SK-MEL-5 (cell line): Measurements from ENCODE around the genes PYGB and DEFB118.

DNA sequence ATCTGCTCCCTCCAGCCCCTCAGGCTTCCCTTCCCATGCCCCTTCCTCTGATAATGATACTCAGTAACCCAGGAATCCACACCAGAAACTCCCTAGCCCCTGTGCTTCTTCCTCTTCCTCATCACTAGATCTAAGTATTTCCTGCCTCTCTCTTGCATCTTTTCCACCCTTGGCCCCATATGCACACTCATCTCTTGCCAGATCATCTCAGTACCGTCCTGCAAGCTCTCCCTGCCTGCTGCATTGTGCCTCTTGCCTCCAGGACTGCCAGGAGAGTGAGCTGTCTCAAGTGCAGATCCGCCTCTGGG lies 10.0 kb downstream of the SYNDIG1 start:
RAMPAGE:
- cytosol, long total RNA, result no peak
- long total RNA, result no peak
- nucleus, long total RNA, result no peak

GRCh38 chr20:24952272-24953283 lies 3.5 kb downstream of the CST7 start:
RAMPAGE:
- cytosol, long total RNA, result no peak
- long total RNA, result no peak
- nucleus, long total RNA, result no peak

RAMPAGE:
- cytosol, long total RNA, result no peak
- long total RNA, result no peak
- nucleus, long total RNA, result no peak
Measured at GRCh38 chr20:24963781-24964256, 14.8 kb downstream of the CST7 start.

DNA sequence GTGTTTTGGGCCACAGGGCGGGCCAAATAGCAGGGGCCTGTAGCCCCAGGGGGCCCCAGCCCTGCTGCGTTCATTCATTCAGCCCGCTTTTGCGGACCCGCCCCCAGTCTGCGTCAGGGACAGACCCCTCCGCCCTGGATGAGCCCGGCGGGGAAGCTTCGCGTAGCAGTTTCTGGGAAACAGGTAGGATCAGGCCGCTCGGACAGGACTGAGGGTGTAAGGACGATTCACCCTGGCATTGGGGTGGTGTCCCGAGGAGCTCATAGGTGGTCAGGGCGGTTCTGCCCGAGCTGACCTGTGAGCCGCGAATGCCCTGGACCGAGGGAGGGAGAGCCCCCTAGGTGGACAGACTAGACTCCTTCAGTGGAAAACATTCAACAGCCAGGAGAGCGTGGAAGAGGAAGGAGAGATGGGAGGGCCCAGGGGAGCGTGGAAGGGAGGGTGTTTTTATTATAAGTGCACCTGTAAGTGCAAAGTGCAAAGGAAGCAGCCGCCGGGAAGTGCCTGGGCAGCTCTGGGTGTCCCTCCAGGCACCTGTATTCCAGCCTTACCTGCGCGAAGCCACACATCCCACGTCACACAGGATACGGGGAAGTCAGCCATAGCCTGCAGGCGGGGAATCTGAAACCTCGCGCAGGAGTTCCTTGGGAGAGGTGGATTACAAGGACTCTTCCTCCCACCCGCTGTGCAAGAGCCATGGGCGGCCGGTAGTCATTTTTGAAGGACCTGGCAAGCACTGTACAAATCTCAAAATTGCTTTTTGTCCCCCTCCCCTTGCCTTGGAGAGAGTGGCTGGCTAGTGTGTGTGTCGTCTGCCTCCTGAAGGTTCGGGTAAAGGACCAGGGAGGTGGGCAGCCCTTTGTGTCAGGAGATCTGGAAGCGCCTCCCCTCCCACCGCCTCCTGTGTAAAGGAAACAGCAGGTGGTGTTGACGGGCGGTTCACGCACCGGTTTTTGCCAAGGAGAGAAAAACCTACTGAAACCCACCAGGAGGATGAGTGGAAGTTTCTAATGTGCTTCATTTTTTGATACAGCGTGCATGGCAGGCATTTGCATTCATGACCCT lies 892 bp downstream of the ENTPD6 start:
RAMPAGE:
- cytosol, long total RNA, result start-site peak on the minus strand centred at position 813 of the sequence, 41 bp wide, 18 and 25 reads in 2 replicates
- long total RNA, result start-site peak on the minus strand centred at position 831 of the sequence, 21 bp wide, 8 and 6 reads in 2 replicates
- nucleus, long total RNA, result no peak

DNA sequence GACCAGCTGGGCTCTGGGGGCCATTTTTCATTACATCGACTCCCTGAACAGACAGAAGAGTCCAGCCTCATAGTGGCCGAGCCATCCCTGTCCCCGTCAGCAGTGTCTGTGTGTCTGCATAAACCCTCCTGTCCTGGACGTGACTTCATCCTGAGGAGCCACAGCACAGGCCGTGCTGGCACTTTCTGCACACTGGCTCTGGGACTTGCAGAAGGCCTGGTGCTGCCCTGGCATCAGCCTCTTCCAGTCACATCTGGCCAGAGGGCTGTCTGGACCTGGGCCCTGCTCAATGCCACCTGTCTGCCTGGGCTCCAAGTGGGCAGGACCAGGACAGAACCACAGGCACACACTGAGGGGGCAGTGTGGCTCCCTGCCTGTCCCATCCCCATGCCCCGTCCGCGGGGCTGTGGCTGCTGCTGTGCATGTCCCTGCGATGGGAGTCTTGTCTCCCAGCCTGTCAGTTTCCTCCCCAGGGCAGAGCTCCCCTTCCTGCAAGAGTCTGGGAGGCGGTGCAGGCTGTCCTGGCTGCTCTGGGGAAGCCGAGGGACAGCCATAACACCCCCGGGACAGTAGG lies 22.3 kb upstream of the PYGB start:
RAMPAGE:
- cytosol, long total RNA, result no peak
- long total RNA, result no peak
- nucleus, long total RNA, result no peak

GRCh38 chr20:25247876-25249111 lies at the start of gene PYGB:
Gene PYGB (plus strand): TSS chr20:25248085.
RAMPAGE:
- cytosol, long total RNA, result start-site peak on the plus strand at chr20:25248055-25248113, 1,749 and 1,844 reads in 2 replicates; start-site peak on the plus strand at chr20:25248292-25248371, 804 and 806 reads in 2 replicates
- long total RNA, result start-site peak on the plus strand at chr20:25248042-25248100, 757 and 891 reads in 2 replicates; start-site peak on the plus strand at chr20:25248316-25248371, 355 and 517 reads in 2 replicates
- nucleus, long total RNA, result start-site peak on the plus strand at chr20:25248054-25248969, 2,147 and 1,125 reads in 2 replicates

DNA sequence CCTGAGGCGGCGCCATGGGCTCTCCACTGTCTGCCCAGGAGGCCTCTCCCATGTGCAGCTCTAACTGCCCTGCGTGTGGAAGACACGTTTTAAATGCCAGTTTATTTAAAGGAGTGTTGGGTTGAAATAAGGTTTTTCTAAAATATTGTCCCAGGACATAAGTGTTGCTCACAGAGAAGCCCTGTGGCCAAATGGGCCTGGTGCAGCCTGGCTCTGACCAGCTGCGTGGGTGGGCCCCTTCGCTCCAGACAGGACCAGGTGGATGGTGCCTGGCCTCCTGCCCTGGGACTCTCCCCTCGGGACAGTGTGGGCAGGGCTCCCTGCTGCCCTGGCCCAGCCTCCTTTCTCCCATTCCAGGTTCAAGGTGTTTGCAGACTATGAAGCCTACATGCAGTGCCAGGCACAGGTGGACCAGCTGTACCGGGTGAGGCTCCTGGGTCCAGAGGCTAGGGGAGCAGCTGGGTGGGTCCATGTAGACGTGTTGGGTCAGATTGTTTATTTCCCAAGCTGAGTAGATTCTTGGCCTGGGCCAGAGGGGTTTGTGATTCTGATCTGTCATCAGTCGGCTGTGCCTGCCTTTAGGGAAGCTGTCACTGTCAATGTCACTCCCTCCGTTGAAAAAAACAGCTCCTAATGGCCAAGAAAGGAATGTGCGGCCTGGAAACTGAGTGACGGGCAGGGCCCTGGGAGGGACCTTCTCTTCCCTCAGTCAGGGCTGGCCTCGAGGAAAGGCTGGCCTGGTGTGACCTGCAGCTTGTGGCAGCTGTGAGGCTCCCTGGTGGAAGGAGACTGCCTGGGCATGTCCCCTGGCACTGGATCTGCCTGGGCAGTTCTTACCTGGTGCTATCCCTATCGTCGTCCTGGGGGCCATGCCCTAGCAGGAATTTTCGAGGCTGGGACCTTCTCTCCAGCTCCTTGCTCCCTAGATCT lies 47.6 kb downstream of the PYGB start:
RAMPAGE:
- cytosol, long total RNA, result no peak
- long total RNA, result no peak
- nucleus, long total RNA, result no peak

RAMPAGE:
- cytosol, long total RNA, result no peak
- long total RNA, result no peak
- nucleus, long total RNA, result no peak
Measured at GRCh38 chr20:25339611-25340144, 51.0 kb downstream of the ABHD12 start.

DNA sequence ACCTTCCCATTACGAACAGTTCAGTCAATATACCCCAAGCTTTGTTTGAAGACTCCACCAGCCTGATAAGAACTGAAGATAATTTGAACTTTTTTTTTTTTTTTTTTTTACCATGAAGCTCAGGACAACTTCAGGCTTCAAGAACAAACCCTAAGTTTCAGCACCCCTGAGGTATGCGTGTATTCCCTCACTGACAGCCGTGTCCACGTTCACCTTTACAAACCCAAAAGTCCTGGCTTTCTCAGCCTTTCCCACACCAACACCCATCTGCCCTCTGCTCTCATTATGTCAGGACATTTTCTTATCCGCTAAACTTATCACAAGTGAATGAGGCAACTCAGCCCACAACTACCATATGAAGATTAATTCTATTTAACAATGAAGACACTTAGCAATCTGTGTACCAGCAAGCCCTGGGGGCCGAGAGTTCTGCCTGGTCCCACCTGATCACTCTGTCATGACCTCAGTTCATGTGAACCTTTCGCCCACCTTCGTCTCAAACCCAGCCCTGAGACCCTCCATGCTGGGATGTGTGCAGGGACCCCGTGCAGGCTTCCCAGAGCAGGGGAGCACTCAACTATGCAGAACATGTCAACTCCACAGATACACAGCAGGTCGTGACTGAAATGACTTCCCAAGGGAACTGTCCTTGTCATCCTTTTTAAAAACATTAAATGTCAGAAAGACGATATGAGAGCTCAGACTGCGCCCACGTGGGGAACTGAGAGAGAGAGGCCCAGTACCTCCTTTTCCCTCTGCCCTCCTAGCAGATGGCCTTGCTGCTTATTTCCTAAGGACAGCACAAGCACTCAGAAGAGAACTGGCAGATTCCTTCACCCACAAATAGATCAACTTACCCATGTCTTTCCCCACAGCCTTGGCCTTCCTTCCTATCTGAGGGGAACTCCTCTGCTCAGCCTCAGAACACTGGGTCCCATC lies 11.8 kb downstream of the ABHD12 start:
RAMPAGE:
- cytosol, long total RNA, result no peak
- long total RNA, result no peak
- nucleus, long total RNA, result no peak

GRCh38 chr20:25408737-25409388 lies 1.4 kb downstream of the GINS1 start:
RAMPAGE:
- cytosol, long total RNA, result no peak
- long total RNA, result no peak
- nucleus, long total RNA, result no peak

DNA sequence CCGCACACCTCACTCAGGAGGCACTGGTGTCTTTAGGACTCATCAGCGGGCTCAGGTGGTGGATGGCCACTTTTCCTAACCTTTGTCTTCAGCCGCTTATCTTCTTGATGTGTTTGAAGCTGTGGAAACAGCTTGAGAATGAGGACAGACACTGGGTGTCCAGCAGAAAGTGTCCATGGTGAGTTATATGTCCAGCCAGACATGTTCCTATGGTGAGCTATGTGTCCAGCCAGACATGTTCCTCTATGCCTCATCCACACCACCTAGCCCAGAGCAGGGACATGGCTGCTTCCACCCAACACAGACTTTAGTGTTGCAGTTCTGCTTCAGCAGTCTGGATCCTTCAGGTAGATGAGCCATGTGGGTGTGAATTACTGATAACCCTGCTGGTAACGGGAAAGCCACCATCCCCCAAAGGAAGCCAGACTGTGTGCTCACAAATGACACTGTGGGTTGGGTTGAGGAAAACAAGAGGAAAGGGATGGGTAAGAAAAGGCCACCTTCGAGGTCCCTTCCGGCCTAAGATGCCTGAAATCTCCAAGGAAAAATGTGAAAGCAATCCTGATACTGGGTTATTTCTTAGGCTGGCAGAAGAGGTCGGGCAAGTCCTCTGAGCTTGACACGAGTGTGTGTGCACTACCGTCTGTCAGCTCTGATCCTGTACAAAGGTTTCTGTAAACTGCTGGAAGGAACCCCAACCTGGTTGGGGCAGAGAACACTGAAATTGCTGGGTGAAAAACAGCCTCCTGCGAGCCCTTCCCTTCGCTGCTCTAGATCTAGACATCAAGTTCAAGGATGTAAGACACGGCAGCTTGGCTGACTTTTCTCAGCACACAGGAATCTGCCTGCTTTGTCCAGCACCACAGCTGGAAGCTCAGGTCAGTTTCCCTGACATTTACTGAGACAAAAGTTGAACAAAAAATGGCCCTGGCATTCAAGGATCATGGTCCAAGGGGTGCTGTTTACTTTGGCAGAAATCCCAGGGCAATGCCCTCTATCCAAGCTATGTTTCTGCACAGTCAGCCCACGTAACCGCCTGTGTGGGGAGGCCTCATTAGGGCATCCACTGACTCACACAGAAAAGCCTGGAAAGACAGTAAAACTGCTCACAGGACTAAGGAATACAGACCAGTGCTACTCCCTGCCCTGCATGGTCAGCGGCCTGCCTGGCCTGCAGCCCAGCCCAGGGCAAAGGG lies 77.7 kb downstream of the NINL start:
RAMPAGE:
- cytosol, long total RNA, result no peak
- long total RNA, result no peak
- nucleus, long total RNA, result no peak

DNA sequence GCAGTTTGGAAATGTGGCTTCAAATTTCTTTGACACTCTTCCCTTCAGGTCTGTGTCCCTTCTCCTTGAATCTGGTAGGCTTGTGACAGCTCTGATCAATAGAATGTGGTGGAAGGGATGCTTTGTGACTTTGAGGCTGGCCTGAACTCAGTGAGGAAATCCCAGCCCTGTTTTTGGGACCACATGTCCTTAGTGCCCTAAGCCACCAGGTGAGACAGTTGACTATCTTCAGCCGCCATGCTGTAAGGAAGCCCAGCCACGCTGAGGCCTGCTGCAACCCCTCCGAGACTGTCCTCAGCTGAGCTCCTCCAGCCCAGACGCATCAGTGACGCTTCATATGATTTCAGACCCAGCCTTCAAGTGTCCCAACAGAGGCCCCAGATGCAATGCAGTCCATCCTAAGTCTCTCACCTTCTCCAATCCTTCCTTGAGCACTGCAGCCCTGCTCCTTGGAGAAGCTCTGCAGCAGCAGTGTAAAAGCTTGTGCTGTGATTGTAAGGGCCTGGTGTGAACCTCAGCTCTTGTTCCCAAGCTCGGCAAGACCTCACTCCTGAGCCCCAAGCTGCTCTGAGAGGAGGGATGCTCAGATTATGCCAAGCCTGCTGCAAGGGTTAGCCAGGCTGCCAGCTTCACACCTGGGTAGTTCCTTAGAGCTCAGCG lies 76.2 kb downstream of the NINL start:
RAMPAGE:
- cytosol, long total RNA, result no peak
- long total RNA, result no peak
- nucleus, long total RNA, result no peak

DNA sequence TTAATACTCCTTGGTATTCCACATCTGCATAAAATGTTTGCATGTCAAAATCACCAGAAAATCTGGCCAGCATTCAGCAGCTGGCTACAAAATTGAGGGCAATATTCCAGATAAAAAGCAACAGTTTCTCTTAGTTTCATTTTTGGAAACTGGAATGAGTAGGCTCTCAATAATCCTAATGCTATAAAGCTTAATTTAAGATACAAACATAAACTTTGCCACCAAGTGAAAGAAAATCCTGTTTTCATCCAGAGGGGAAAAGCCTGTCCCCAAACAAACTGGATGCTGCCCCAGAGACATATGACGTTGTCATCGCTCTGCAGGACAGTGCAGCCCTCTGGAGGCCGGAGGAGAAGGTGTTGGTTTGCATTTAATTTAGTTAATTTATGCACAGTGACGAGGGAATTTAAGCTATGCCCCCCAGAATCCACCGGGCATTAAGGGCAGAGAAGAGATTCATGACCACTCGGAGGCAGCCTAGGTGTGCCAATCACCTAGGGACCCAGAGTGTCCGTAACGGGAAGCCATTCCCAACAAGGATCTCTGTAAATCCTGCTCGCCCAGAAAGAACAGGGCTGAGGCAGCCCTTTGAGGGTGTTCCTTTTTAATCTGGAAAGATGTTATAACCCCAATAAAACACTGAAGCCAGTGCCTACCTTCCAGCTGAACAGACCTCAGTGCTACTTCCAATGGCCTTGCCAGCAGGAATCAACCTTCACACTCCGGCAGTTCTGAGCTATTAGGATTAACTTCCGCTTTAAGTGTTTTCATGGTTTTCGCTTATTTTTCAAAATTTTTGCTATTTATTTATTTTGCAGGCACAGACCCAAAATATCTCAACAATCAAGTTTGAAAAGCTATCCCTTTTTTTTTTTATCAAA lies 45.0 kb downstream of the NINL start:
RAMPAGE:
- cytosol, long total RNA, result no peak
- long total RNA, result no peak
- nucleus, long total RNA, result no peak

RAMPAGE:
- cytosol, long total RNA, result no peak
- long total RNA, result no peak
- nucleus, long total RNA, result no peak
Measured at GRCh38 chr20:25584719-25585384, 479 bp downstream of the NINL start.

DNA sequence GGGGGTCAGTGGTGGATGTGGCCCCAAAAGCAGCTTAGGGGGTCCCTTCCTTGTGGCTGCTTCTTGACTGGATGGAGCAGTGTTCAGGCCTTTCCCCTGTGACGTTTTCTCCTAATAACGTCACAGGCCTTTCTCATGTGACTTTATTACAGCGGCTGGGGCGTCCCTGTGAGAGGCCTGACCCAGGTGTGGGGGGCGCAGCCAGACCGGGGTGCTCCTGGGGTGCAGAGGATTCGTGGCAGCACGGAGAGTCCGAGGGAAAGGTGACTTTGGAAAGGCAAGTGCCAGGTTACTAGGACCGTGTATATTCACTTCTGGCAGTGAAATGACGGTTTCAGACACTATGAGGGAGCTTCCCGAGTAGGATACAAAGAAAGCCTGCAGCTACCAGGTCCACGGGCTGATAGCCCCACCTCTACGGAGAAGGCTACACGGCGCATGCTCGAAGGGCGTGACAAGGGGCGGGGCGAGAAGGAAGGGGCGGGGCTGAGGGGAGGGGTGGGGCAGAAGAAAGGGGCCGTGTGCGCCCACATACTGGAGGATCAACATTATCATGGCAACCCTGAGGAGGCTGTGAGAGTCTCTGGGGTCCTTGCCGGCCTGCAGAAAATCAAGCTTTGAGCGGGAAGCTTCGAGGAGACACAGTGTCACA lies 54.2 kb upstream of the ZNF337 start:
RAMPAGE:
- cytosol, long total RNA, result no peak
- long total RNA, result no peak
- nucleus, long total RNA, result no peak

RAMPAGE:
- cytosol, long total RNA, result no peak
- long total RNA, result no peak
- nucleus, long total RNA, result no peak
Measured at GRCh38 chr20:25859537-25860229, 163.0 kb upstream of the ZNF337 start.

GRCh38 chr20:30537200-30537795 lies 720.2 kb upstream of the DEFB115 start:
RAMPAGE:
- cytosol, long total RNA, result no peak
- long total RNA, result no peak
- nucleus, long total RNA, result no peak

RAMPAGE:
- cytosol, long total RNA, result no peak
- long total RNA, result no peak
- nucleus, long total RNA, result no peak
Measured at GRCh38 chr20:30811808-30812236, 445.6 kb upstream of the DEFB115 start.

DNA sequence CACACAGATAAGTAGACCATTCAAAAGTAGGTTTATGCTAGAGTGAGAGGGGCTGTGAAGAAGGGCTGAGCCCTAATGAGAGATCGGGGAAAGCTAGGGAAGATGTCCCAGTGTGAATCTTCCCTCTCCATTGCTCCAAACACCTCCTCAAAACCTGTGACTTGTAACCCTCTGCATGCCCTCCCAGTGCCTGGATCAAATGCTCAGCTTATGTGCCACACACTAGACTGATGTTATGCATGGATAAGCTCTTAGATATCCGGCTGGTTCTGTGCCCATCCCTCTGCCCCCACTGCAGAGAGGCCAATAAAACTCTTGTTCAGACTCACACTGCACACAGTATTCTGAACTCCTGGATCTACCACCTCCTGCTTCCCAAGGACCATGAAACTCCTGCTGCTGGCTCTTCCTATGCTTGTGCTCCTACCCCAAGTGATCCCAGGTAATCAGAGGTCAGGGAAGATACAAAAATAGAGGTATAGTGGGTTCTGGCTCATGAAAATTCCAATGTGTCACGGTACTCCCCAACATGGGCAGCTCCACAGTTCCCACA lies at the start of gene DEFB118:
TSS of gene DEFB118 (plus strand) at position 335 of the 553 bp plus-strand sequence.
RAMPAGE:
- cytosol, long total RNA, result no peak
- long total RNA, result no peak
- nucleus, long total RNA, result no peak

GRCh38 chr20:31496559-31497295 lies 17.5 kb upstream of the HM13 start:
RAMPAGE:
- cytosol, long total RNA, result no peak
- long total RNA, result no peak
- nucleus, long total RNA, result no peak